ENCODE measurements around the gene NXPE1.

- PRO-cap: no peak
These were observed 110.2 kb upstream of the TTC12 start for GRCh38 chr11:113204238-113204480.

GRCh38 chr11:114036057-114037011 lies 23.2 kb upstream of the ZBTB16 start:
- PRO-cap: no peak

- PRO-cap: no peak
These were observed 20.0 kb downstream of the ZBTB16 start for GRCh38 chr11:114079494-114080007.

DNA sequence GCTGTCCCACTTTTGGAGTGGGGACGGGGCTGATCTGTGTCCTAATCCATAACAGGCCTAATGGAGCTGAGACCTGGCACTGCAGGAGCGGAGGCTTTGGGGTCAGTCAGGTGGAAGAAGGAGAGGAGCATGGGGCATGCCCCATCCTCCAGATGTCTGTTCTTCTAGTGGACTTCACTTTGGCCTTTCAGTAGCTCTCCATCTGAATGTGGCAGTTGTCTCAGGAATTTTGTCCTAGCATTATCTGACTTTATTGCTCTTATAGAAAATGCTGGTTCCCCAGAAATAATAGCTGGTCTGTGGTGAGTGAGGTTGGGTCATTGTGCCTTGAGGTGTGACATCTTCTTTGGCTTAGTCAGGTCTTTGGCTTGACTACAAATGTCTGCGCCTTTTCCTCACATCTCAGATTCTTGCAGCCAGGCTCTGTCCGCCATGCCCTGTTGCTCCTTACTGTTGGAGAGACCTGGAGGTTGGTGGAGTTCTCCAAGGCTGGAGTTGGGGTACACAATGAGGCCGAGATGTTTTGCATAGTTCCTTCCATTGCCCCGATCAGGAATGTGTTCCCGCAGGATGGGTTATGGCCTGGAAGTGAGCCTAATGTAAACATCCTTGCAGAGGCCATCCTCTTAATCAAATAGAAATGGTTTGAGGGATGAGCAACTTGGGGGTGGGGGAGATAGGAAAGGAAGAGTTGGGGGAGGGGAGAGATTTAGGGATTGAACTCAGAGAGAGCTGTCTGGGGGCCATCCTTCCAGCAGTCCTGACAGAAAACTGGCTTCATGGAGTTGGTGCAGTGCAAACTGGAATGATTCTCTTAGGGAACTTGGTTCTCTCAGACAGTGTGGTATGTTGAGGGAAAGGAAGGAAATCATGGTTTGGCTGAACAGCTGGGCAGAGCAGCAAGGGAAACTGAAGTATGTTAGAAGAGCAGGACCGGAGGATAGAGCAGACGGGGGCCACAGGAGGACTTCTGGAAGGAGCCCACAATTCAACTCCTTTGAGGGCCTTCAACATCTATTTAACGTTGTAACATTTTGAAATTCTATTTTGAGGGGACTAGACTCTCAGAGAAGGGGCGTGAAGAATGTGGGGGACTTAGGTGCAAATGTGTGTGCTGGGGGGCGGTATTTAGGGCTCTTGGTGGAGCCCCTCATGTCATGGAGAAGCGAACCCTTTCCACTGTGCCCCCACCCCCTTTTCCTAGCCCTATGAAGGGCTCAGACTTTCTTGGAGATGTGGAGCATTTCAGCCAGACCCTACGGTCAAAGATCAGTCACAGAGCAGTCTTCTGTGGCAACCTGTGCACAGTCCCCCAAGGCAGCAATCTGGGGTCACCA lies 50.0 kb downstream of the ZBTB16 start:
- PRO-cap: no peak

DNA sequence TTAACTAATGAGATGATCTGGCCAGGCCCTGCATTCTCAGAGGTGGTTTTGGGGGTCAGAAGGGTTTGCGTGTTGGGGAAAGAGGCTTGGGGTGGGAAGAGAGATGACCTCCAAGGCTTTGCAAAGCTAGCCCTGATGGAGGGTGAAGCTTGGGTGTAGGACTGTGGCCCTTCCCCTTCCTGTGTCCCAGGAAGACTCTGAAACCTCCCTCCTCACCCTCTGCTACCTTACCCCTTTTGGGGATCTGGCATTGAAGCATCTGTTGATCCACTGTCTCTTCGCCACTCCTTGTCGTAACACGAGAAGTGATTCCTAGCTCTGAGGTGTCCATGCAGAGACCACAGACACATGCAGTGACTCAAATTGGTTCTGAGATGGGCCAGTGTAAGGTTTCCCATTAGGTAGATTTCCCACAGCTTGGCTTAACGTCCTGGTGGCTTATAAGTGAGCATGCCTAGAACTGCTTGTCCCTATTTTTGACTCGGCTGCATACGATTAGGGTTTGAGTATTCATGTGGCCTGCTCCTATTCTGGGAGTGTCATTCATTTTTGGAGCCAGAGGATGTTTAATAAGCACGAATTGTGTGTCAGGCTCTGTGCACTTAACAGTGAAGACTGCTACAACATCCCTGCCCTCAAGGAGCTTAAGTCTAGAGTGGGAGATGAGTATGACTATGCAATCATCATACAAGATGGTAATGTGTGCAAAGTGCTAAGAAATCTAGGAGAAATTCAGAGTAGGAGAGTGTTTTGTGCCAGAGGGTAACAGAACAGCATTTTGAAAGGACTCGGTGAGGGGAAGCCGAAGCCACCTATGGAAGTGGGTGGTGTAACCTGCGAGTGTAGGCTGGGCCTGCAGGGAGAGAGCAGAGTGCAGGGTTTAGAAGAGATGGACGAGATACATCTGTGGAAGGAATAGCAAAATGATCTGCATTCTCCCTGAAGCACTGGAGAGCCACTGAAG lies 101.6 kb downstream of the ZBTB16 start:
- PRO-cap: no peak

DNA sequence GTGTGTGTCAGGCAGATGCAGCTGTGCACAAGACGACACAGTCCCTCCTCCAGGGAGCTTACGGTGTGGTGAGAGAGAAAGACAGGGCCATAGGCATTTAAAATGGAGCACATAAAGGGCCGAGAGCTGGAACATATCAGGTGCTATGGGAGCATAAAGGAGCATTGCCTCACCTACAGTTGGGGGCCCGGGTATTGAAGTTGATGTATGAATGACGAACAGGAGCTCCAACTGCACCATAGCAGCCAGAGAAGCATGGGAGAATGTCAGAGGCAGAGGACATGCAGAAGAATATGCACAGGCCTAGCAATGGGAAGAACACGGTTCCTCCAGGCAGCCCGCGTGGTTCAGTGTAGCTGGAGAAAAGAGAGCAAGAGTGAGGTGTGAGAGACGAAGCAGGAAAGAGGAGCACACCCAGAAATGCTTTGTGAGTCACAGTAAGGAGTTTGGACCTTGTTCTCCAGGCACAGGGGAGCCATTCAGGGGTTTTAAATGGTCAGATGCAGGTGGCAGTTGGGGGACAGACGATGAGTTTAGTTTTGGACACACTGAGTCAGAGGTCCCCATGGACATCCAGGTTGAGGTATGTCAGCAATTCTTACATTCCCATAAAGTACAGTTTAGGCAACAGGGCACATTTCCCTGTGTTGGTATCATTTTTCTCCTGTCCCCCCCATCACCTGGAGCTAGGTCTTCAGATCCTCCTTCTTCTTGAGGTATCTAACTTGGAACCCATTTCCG lies 110.1 kb upstream of the NNMT start:
- PRO-cap: no peak

DNA sequence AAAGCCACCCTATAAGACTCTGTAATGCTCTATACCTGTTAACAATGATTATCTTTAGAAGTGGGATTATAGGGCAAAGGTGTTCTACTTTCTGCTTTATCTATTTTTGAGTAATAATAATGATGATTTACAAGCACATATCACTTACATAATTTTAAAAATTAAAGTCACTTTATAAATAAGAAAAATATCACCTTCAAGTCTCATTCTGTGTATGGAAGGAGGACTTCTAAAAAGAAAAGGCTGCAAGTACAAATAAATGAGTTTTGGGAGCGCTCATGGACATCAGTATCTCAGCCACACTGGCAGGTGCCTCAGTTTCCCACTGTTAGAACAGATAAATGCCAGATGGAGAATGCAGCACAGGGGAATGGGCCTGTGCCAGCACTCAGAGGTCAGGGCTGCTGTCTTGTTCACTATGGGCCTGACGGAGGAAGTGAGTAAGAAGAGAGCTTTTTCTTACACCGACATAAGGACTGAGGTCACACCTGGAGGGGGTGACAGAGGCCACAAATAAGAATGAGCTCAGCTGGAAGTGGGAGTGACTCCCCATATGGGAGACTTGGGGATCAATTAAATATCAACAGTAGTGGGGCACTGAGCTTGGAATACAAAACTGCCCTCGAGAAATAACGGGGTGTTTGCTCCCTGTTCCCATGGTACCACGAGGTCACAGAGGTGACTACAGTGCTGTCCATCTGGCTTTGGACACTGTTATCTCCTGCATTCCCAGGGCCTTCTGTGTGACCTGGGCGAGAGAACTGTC lies 94.3 kb upstream of the NNMT start:
- PRO-cap: no peak

DNA sequence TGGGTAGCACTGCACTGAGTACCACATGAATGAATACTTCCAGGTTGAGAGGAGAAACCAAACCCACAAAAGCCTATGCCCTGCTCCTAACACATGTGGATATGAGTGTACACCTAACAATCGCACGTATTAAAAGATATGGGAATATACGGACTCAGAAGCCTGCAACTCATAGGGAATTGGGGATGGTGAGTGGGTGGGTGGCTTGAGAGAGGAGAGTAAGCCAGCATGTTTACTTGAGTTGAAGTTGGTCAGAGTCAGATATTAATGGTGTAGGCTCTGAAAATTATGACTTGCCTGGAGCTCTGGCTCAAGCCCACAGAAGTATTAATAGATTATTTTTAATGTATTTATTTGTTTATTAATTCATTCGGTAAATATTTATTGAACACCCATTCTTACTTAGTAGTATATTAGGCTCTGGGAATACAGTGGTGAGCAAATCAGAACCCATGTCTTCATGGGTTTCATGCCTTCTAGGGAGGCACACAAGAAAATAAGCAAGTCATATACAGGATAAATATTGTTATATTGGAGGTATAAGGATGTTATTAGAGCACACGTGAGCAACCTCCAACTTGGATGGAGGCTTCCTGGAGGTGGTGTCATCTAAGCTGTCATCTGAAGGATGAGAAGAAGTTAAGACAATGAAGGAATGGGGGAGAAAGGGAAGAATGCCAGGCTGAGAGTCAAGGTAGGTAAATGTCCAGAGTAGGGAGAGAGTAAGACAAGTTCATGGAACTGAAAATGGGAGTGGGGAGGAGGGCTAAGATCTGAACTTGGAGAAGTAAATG lies 72.8 kb upstream of the NNMT start:
- PRO-cap: no peak

- PRO-cap: no peak
These were observed 49.2 kb upstream of the NNMT start for GRCh38 chr11:114247069-114247424.

DNA sequence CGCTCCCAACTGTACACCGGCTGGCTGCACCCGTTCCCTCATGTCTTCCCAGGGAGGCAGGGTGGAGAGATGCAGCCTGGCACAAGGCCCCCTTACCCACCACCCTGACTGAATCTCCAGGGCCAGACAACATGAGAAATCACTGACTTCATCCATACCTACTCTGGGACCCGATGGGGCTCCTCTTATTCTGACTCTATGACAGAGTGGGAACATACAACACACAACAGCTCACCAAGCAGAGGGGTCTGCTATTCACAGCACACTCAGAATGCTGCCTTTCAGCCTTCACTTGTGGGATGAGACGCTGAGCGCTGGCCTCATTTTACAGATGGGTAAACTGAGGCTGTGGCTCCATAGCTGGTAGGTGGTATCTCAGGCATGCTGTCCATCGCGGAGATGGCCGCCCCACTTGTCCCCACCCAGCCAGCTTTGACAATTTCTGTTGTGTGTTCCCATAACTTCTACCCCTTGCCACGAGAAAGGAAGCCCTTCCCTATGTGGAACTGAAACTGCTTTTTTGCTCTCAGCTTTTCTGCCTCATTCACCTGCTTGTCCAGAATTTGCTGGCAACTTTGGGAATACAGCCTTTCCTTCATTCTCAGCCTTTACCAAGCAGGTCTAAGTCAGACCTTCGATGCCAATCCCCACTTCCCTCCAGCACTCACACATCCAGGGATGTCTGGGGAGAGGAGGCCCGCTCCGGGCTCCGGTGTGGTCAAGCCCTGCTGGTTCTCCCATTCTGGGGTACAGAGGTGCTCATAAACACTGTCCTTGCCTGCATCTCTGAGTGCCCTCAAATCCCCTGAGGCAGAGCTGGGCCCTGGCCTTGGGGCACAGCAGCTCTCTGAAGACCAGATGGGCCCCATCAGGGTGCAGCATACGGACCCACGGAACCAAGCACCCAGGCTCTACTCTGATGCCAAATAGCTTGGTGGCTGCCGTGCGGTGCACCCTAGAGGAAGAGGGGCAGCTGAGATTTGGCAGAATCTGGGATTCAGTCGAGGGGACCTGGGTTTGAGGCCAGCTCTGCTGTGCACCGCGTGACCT lies 36.0 kb upstream of the NNMT start:
- PRO-cap: no peak

DNA sequence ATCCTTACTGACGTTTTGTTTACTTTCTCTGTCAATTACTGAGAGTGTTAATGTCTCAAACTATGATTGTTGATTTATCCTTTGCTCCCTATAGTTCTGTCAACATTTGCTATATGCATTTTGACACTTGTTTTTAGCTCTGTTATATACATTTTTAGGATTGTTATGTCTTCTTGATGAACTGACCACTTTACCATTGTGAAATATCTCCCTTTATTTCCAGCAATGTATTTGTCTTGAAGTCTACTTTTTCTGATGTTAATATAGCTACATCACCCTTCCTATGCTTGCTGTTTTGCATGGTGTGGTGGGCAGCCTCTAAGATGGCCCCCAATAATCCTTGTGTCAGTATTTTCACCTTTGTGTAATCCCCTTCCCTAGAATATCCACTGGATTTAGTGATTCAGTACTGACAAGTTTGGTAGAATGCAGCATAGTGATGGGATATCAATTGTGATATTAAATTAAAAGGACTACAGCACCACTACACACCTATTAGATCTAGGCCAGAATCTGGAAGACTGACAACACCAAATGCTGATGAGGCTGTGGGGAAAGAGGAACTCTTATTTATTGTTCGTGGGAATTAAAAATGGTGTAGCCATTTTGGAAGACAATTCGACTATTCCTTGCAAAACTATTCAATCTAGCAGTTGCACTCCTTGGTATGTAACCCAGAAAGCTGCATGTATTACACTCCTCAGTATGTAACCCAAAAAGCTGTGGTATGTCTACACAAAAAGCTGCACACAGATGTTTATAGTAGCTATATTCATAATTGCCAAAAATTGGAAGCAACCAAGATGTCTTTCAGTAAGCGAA lies 4.6 kb downstream of the NNMT start:
- PRO-cap: no peak

DNA sequence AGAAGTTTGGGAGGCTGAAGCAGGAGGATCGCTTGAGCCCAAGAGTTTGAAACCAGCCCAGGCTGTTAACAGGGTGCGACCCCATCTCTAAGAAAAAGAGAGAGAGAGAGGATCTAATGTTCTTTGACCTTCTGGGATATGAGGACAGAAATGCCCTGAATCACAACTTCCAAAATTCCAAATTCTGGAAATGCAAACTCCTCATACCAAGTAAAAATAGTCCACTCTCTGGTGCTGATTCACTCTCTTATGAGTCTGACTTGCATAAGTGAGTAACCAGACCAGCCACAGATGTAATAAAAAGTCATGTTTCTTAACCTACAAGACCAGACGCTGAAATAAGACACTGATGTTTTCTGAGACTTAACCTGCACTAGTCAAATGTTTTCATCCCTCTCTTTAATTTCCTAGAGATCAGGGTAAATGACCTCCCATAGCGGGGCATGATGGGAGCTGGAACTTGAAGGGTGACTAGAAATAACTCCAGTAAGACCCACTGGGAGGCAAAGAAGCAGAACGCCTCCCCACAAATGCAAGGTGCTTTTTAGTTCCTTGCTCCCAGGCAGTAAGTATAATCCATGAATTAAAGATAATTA lies 25.7 kb downstream of the NNMT start:
- PRO-cap: no peak

GRCh38 chr11:114441101-114441381 lies 1.8 kb downstream of the REXO2 start:
- PRO-cap: no peak

DNA sequence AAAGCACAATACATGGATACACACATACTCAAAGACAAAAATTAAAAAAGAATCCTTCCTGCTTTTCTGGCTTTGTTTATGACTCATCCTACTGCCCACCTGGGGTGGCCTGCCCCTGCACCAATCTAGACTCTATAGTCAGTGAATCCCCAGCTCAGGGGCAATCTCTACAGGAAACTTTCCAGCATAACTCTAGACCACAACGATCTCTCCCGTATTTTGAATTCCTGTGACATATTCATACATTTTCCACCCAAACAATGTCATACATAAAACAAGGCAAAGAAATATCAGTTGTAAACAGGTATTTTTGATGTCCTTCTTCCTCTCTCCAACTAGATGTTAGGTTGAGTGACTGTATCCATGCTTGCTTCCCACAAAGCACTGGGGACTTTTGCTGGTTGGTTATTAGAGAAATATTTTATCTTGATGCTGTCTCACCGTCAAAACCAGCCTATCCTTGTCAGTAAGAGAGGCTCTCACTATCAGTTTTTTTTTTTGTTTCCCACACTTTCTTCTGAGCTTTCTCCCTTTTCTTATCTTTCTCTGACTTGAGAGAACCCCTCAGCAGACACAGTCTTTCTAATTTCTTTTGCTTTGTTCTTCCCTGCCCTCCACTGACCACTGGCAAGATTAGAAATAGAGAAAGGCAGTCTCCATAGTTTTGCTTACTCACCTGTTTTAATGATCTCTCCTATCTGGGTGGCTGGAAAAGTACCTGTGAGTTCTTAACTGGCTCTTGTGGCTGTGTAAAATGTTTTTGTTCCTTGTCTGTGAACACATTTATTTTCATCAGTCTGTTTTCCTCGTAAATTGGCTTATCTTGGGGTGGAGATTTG lies at the start of gene NXPE1:
NXPE1 (minus strand) TSS at position 760 of the 839 bp plus-strand sequence.
- PRO-cap: bidirectional peak, plus-strand start at position 128 of the sequence, minus-strand start at position 127 of the sequence; bidirectional peak, plus-strand start outside the sequence, minus-strand start at position 734 of the sequence

DNA sequence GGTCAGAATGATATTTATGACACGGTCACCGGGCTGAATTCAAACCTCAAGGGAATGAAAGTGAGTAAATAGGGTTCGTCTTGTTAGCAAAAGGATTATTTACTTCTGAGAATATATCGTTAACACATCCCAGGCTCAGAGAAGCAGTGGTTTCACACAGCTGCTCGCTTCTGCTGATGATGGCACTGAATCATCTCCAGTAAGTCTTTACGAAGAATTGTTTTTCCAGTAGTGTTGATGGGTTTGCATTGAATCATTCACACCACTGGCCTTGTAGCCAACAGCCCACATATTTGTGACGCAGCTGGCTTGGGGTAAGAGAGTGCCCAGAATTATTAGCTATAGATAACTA lies 236.4 kb downstream of the CADM1 start:
- PRO-cap: no peak

DNA sequence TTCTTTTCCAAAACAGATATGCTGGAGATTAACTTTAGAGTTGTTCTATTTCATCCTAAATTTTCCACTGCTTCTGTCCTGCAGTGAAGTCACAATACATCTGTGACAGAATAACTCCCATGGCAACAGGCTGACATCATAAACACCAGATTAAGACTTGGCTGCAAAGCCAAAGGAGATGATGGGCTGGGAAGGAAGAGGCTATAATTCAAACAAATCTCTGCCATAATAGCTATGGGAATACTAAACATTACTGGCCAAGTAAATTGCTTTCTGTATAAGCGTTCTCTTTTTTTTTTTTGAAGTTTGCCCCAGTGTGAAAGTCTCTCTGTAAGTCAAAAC lies 107.7 kb downstream of the CADM1 start:
- PRO-cap: no peak

GRCh38 chr11:115500539-115501579 lies 3.4 kb downstream of the CADM1 start:
- PRO-cap: no peak

GRCh38 chr11:115502204-115502919 lies 1.9 kb downstream of the CADM1 start:
- PRO-cap: no peak

DNA sequence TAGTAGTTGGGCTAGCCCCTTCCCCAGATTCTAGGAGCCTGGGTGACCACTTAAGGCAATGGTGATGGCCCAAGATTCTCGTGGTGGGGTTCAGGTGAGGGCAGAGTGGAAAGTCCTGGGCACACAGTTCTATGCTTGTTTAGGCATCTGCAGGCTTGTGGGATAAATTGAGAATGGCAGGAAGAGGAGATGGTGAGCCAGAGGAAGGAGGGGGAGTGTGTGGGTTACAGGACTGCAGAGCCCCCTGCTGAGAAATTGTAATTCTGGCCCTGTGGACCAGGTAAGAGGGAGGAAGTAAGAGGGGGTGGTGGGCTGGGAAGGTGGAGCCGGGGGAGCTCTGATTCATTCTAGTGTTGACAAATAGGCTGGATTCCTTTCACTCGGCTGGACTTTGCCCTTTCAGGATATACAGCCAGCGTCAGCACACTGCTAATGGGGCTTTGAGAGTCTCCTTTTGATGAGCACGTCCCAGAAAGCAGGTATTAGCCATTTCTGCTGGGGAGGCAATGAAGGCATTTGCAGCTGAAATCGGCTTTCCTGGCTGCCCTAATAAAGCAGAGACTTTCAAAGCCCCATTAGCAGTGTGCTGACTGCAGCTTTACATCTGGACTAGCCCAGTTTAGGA lies 44.6 kb upstream of the CADM1 start:
- PRO-cap: no peak

- PRO-cap: no peak
These were observed 118.7 kb upstream of the CADM1 start for GRCh38 chr11:115622749-115623548.